Peritoneum (tissue), 1 donor: ENCODE measurements around a stretch of chr10.

- PRO-cap = no peak
Measured at GRCh38 chr10:88968220-88968856, 15.8 kb upstream of the ACTA2 start.

- PRO-cap = no peak
Measured at GRCh38 chr10:88983126-88983603, 7.4 kb upstream of the FAS start.

DNA sequence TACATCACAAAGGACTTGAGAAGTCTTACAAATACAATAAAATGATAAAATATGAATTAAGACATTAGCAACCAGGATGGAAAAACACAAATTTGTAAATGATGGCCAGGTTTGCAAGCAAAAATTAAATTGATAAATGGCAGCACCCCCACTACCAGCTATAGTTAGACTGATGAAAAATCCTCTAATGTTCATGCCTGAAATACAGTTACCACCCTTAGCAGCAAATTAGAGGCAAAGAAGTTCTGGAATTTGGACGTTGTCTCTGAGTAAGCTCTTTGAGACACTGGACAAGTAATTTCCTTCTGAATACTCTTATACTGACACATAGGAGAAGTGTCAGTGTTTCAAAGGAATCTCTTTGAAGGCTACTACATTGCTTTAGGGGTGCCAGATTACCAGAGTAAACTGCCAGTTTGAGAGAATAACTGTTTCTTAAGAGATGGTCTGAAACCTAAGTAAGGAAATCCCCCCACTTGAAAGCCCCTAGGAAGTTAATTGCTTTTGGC lies 3.3 kb downstream of the FAS start:
- PRO-cap = no peak

- PRO-cap = no peak
Measured at GRCh38 chr10:89248887-89249629, 2.5 kb downstream of the LIPA start.

GRCh38 chr10:89284001-89284693 lies 17.7 kb upstream of the IFIT2 start:
- PRO-cap = no peak

GRCh38 chr10:89738225-89738623 lies 36.8 kb downstream of the KIF20B start:
- PRO-cap = no peak

- PRO-cap = no peak
Measured at GRCh38 chr10:90871249-90871569, 565 bp upstream of the RPP30 start.

- PRO-cap = no peak
Measured at GRCh38 chr10:90912752-90913643, 7.9 kb downstream of the ANKRD1 start.

DNA sequence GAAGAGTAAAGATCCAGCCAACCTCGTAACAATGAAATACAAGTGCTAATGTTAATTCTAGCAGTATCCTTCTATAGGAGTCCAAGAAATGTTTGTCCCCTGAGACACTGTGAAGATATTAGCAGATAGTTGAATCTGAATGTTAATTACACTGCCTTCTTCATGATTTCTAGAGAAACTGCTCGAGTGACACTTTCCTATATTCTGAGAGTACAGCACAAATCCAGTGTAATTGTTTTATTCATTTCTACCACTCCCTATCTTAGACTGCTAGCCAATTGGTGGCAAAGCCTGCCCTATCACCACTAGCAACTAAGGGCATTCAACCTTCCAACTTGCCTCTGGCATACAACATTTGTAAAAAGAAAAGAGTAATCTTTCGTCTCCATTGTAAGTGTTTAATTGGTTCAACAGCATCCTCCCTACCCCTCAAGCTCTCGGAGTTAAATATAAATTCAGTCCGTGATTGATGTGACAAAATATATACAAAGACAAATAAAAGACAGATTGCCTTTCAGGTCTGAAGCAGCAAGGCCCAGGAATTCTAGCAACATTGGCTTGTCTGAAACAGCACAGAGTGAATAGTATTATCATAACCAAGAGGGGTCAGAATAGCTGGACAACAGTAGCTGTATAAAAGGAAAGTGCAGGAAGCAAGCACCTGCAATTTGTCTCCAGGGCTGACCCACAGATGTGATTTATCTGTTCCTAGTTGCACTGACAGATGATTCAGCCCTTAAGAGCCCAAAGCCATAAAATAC lies 47.5 kb upstream of the ANKRD1 start:
- PRO-cap = no peak

DNA sequence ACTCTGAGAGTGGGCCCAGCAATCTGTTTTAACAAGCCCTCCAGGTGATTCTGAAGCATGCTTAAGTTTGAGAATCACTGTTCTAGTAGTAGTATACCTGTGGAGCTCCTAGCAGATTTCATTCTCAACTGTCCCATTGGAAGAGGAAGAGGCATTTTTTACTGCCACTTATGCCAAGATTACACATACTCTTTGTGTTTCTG lies 2.9 kb downstream of the PCGF5 start:
- PRO-cap = no peak

GRCh38 chr10:91231619-91232919 lies 11.6 kb downstream of the PCGF5 start:
- PRO-cap = no peak

DNA sequence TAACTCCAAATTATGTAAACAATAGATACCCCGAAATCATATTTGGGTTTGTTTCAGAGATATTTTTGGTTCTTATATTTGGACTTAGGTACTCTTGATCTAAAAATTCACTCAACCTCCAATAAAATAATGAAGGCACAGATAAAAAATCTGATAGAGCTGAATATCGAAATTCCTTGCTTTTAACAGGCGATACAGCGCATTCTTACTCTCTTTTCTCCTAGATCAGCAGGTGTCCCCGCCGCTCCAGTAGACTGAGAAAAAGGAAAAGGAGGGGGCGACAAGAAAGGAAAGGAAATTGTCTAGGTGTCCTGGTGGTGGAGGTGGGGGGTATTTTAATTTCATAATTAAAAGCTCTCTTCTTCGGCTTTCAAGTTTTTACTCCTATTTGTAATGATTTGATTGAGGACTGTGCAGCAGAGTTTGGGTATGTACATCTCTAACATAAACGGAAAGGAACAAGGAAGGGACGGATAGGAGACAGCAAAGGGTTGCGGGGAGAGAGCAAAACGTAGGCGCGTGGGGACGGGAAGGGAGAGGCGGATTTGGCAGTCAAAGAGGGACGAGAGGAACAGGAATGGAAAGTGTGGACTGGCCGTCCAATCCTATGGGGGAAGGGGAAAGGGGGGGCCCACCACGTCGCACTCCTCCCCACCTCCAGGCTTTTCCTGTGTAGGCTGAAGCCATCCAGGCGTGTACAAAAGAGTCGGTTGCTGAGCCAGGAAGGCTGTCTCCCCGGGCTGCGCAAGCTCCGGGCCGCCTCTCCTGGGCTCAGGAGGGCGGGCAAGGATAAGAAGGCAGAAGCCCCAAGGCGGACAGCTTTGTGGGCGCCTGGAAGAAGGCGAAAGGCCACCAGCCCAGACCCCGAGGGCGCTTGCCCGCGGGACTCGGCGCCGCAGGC lies 899 bp upstream of the HECTD2 start:
- PRO-cap = bidirectional peak, plus-strand start at position 700 of the sequence, minus-strand start at position 547 of the sequence

DNA sequence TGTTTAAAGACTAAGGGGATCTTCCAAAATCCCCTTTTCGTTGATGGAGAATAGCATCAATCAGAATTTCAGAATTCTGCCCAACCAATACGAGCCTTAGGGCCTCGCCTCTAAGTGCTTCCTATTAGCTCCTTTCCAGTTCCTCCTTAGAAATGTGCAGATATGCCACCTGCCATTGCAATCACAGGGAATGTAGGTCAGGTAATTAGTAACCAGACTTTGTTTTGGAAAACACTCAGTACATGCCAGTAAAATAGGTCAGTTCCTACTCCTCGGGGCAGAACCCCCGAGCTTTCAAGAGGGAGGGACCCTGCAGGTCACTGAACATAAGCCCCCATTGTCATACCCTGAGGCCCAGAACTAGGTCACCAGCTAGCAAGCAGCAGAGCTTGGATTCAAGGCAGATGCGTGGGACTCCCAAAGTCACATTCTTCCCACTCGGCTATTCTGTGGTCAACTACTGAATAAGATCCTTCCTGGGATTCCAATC lies 104.9 kb downstream of the PPP1R3C start:
- PRO-cap = no peak

DNA sequence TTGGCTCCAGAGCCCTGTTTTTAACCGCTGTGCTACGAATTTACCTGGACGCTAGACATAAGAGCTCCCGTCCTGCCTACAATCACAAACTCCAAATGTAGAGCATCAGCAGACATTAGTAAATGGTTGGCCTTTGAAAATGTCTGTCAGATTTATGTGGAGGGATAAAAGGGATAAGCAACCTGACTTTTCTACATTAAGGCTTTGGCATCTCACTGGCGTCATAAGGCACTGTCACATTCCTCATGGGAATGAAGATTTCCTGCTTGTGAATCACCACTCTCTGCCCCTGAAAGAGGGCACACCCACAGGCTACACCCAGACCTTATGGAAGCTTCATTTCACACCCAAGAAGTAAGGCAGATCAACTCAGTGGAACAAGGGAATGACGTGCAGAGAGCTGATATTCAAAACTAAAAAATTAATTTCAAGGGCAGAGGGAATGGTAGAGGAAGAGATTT lies 34.3 kb downstream of the PPP1R3C start:
- PRO-cap = no peak

GRCh38 chr10:91627892-91628448 lies 4.9 kb downstream of the PPP1R3C start:
- PRO-cap = no peak

DNA sequence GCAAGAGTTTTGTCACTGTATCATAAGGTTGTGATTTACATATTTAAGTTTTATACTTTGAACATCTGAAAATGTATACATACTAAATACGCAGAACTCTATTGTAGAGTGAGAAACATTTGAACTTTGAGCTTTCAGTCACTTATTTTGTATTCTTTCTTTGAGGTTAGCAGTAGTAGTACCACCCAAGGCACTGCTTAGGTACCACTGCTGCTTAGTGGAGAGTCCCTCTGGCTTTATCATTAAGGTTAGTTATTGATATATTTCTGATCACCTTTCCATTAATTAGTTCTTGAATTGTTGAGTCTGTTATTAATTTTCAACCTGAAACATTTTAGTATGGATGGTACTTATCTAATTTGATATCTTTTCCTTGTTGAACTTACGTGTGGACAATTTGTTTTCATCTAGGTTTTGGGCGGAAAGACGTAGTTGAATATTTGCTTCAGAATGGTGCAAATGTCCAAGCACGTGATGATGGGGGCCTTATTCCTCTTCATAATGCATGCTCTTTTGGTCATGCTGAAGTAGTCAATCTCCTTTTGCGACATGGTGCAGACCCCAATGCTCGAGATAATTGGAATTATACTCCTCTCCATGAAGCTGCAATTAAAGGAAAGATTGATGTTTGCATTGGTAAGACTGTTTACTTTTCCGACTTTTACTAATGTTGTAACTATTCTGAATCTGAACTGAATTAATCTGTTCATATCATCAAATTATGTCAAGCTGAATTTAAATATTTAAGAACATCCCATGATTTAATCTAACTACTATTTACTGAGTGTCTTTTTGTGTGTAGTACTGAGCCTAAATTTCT lies 14.6 kb downstream of the TNKS2 start:
- PRO-cap = no peak

GRCh38 chr10:91924981-91925239 lies 1.3 kb downstream of the BTAF1 start:
- PRO-cap = no peak

GRCh38 chr10:91974569-91974912 lies 51.0 kb downstream of the BTAF1 start:
- PRO-cap = no peak

- PRO-cap = bidirectional peak, plus-strand start at chr10:92240806, minus-strand start at chr10:92240706
Measured at GRCh38 chr10:92240283-92240980, 50.4 kb downstream of the CPEB3 start.

DNA sequence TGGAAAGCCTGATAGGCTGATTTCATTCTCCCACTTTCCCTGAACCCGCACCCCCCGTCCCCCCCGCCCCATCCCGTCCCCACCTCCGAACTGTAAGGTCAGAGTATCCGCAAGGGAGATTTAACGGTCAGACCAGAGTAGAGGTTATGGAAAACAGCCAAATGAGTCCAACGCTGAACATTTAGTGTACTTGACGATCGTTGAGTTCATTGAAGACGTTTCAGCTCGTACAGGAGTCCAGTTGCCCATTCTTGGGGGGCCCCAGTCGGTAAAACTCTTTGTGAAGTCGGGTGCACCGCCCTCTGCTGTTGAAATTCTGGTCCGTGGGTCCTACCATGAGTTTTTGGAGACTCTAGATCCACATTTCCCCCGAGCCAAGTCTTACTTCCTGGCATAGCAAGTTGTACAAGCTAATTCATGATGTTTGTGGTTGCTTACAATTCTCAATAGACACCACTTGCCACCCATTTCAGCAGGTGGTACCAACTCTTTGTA lies 1.0 kb downstream of the MARCHF5 start:
- PRO-cap = no peak